ENCODE data around the gene PLCD1.

DNA sequence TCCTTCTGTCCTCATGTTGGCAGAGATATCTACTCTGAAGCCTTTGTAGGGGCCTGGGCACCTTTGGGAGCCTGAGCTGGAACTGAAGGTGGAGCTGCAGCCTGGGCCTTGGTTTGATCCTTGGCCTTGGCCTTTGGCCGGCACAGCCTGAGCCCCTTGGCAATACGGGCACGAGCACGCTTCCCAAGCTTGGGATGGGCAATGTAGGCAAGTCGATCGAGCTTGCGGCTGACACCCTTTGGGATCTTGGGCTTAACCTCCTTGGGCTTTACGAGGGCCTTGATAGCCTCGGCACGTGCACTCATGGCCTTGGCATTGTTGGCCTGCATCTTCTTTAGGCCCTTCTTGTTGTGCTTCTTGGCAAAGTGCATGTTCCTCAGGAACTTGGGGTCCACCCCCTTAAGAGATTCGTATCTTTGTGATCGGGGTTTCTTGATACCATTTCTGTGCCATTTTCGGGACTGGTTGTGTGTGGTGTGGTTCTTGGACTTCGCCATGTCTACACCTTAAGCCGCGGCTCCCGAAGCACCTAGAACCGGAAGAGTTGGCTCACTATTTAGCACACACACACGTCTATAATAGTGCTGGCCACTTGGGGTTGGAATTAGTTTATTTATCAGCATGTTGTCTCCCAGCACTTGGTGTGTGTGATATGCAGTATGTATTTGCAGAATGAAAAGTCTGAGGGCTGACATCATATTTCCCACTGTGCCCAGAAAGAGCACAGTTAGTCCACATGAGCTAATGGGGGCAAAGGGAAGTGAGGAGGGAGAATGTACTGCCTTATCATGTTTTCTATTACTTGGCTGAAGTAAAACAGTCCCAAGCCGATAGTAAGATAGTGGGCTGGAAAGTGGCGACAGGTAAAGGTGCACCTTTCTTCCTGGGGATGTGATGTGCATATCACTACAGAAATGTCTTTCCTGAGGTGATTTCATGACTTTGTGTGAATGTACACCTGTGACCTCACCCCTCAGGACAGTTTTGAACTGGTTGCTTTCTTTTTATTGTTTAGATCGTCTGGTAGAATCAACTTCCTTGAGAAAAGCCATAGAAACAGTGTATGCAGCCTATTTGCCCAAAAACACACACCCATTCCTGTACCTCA, 23.5 kb downstream of the MLH1 start:
- RRBS: no CpG with 5 or more reads among the region's 22 CpGs
CAGE:
- cytosol, long polyA plus RNA: no peak
- long polyA plus RNA: no peak
- nucleus, long polyA plus RNA: no peak

DNA sequence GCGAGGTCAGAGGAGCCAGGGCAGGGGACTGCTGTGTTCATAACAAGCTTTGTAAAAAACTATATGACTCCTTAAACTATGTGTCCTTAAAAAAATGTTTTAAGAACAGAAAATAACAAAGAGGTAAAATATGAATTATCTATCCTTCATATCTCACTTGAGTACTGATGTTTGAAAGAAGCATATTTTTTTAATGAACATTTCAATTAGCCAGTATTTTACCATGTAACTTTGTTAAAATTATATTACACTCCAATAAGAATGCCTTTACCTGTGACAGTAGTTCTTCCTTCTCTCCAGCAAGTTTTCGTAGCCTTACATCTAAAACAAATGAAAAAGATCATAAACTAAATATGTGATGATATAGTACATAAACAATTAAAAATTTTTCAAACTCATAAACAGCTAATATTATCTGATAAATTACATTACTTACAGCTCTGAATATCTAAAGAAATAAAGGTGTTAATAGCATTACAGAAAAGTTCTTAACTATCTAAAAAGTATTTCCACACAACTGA, 70.2 kb downstream of the MLH1 start:
- RRBS: no CpG with 5 or more reads among the region's 2 CpGs
CAGE:
- cytosol, long polyA plus RNA: no peak
- long polyA plus RNA: no peak
- nucleus, long polyA plus RNA: no peak

- RRBS: no CpG with 5 or more reads among the region's 1 CpG
CAGE:
- cytosol, long polyA plus RNA: no peak
- long polyA plus RNA: no peak
- nucleus, long polyA plus RNA: no peak
Observed at GRCh38 chr3:37127329-37127815, 47.0 kb downstream of the LRRFIP2 start.

- RRBS: no CpG with 5 or more reads among the region's 17 CpGs
CAGE:
- cytosol, long polyA plus RNA: no peak
- long polyA plus RNA: no peak
- nucleus, long polyA plus RNA: no peak
Observed at GRCh38 chr3:38004804-38005687, 14.5 kb downstream of the VILL start.

DNA sequence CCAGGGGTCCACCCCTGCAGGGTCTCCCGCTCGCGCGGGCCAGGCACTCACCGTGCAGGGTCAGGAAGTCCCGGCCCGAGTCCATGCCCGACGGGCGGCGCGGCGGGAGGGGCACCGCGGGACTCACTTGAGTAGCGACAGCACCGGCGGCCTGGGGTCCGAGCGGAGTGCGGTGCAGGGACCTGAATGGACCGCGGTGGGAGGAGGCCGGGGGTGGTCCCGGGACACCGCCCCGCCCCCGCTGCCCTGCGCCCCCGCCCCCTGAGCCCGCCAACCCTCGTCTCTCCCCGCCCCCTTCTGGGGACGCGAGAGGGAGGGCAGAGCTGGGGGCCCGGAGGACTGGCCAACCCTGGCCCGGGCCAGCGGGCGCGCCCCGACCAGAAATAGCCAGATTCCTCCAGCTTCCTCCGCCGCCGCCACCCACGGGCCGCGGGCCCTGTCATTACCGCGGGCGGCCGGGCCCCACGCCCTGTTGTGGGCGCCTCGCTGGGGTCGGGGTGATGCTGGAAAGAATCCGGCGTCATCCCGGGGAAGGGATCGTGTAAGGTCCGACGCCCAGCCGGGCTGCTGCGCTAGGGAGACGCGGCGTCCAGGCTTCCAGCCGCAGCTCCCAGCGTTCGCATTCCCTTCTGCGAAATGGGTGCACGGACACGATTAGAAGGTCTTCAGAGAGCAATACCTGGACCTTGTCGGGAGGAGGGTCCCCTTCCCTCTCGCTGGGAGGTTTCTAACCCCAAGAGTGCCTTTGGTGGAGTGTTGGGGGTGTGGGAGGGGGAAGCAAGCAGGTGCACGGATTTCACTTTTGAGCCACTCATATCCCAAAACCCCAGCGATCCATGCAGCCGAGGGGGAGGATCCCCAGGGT, at the start of gene PLCD1:
Gene PLCD1 (minus strand): TSS at position 188 of the 865 bp plus-strand sequence.
- RRBS: 1% methylated on average over 42 of the region's 77 CpGs
CAGE:
- cytosol, long polyA plus RNA: no peak
- long polyA plus RNA: no peak
- nucleus, long polyA plus RNA: no peak

GRCh38 chr3:38040500-38040866, 1.5 kb downstream of the DLEC1 start:
- RRBS: no CpG with 5 or more reads among the region's 4 CpGs
CAGE:
- cytosol, long polyA plus RNA: no peak
- long polyA plus RNA: no peak
- nucleus, long polyA plus RNA: no peak

GRCh38 chr3:38122775-38123467, 14.0 kb downstream of the ACAA1 start:
- RRBS: no CpG with 5 or more reads among the region's 10 CpGs
CAGE:
- cytosol, long polyA plus RNA: no peak
- long polyA plus RNA: no peak
- nucleus, long polyA plus RNA: start-site peak on the plus strand at chr3:38122827-38122913, 7 and 12 reads in 2 replicates

DNA sequence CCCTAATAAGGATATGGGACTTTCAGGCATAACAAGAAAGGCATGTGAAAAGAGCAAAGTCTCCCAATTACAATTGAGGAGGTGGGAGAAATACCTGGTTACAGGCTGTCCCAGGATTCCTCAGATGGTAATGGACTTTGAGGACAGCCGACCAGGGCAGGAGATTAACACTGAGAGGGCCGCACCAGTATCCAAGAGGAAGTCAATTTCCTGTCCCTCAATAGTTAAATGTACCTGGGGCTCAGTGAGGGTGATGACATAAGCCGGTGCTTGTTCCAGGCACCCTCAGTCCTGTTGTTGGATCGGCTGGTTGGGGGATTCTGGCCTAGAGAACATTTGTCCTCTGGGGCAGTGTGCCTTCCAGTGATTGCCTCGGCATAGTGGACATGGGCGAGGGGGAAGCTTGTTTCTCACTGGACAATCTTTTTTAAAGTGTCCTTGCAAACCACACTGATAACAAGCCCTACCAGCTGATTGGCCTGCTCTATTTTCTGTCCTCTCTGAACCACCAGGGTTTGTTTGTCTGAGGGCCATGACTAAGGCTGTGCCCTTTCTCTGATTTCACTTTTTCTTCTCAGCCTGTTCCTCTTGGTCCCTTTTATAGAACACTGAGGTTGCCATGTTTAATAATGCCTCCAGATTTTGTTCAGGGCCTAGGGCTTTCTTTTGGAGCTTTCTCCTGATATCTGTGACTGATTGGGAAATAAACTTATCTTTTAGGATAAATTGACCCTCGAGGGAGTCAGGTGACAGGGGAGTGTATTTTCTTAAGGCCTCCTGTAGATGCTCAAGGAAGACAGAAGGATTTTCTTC, 10.5 kb upstream of the ACVR2B start:
- RRBS: no CpG with 5 or more reads among the region's 7 CpGs
CAGE:
- cytosol, long polyA plus RNA: no peak
- long polyA plus RNA: no peak
- nucleus, long polyA plus RNA: no peak

- RRBS: 3% methylated on average over 13 of the region's 45 CpGs
CAGE:
- cytosol, long polyA plus RNA: no peak
- long polyA plus RNA: no peak
- nucleus, long polyA plus RNA: no peak
Observed at GRCh38 chr3:38455019-38455489, 1.4 kb downstream of the ACVR2B start.

DNA sequence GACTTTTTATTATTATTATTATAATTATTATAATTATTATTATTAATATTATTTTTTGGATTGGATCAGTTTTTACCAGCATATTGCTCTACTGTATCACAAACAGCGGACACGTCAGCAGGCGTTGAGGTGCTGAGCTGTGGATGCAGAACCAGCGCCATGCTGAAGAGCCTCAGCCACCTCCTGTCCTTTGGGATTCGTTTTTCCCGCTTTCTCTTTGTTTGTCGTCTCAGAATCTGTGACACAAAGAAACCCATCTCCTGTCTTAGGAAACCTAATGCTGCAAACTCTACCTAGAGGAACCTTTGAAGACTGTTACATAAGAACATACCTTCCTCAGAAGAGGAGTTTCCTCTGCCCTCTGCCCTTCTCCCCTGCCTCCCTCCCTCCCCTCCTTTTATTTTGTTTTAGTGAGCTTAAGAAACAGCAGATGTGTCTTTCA, 12.7 kb upstream of the EXOG start:
- RRBS: no CpG with 5 or more reads among the region's 7 CpGs
CAGE:
- cytosol, long polyA plus RNA: no peak
- long polyA plus RNA: no peak
- nucleus, long polyA plus RNA: no peak

GRCh38 chr3:38498139-38498737, 2.1 kb downstream of the EXOG start:
- RRBS: no CpG with 5 or more reads among the region's 8 CpGs
CAGE:
- cytosol, long polyA plus RNA: no peak
- long polyA plus RNA: no peak
- nucleus, long polyA plus RNA: no peak

DNA sequence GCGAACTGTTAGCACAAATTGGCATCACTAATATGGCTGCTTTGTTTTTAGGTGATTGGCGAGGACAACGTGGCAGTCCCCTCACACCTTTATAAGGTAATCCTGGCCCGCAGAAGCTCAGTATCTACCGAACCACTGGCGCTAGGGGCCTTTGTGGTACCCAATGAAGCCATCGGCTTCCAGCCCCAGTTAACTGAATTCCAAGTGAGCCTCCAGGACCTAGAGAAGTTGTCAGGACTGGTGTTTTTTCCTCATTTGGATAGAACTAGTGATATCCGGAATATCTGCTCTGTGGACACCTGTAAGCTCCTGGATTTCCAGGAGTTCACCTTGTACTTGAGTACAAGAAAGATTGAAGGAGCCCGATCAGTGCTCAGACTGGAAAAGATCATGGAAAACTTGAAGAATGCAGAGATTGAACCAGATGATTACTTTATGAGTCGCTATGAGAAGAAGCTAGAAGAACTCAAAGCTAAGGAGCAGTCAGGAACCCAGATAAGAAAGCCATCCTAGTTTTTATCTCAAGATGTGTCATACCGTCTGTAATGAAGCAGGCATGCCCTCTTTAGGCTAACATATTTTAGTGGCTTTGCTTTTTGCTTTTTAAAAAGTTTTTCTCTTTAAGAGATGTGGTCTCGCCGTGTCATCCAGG, 27.8 kb downstream of the EXOG start:
- RRBS: no CpG with 5 or more reads among the region's 13 CpGs
CAGE:
- cytosol, long polyA plus RNA: no peak
- long polyA plus RNA: no peak
- nucleus, long polyA plus RNA: no peak

DNA sequence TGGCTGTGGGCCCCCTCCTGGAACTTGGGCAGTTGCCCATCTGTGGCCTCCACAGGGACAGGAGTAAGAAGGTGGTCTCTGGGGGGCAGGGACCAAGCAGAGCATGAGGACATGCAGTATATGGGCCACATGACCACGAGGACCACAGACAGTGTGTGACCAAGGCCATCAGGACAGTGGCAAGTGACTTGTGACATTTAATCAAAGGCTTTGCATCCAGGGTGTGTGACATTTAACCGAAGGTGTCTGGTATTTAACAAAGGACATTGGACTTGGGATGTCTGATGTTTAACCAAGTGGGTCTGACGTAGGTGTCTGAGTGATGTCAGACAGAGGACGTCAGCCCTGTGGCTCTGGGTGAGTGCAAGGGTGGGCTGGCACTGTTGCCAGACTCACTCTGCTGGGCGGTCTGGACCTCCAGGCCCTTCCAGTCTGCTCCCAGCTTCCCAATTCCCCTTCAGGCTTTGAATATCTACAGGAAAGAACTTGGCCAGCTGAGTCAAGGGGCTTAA, 34.6 kb downstream of the SCN5A start:
- RRBS: no CpG with 5 or more reads among the region's 5 CpGs
CAGE:
- cytosol, long polyA plus RNA: no peak
- long polyA plus RNA: no peak
- nucleus, long polyA plus RNA: no peak

DNA sequence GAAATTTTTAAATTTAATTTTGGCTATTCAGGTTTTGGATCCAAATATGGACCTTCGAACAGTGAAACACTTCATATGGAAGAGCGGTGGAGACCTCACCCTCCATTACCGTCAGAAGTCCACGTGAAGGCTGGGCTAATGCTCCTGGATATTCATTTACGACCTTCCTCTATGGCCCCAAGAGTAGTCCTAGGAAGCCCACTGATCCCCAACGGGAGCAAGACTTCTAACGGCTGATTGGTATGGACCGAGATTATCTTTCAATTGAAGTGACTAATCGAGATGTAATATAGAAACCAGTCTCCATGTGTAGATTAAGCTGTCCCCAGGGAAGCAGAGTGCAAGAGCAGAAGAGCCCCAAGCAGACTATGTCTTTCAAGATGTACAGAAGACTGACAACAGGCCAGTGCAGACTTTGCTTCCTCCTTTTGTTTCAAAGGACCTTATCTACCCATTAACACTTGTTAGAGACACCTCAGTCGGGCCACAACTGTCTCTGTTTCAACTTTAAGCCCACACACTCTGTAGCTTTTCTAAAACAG, 12.7 kb downstream of the GORASP1 start:
- RRBS: no CpG with 5 or more reads among the region's 10 CpGs
CAGE:
- cytosol, long polyA plus RNA: no peak
- long polyA plus RNA: no peak
- nucleus, long polyA plus RNA: no peak

GRCh38 chr3:39100247-39100912, 7.0 kb downstream of the GORASP1 start:
- RRBS: no CpG with 5 or more reads among the region's 12 CpGs
CAGE:
- cytosol, long polyA plus RNA: no peak
- long polyA plus RNA: no peak
- nucleus, long polyA plus RNA: no peak

DNA sequence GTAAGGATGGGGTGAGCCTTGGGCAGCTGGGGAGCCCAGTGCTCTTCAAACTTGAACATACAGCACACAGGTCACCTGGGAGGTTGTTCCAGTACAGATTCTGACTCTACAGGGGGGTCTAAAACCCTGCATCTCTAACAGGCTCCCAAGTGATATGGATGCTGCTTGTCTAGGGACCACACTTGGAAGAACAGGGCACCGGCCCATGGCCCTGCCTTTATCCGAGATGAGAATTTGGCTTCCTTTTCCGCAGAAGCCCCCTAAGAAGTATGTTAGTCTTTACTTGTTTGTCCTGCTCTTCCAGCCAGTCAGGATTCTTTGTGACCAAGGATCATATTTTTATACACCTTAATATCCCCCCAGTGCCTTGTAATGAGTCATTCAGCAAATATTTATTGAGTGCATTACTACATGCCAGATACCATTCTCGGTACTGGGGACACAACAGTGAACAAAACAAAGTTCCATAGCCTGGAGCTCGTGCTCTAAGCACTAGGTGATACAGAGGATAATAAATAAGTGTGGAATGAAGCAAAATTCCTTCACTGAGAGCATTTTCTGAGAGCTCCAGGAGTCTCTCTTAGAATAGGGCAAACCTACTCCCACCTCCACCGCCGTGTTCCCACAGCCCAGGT, 18.3 kb downstream of the TTC21A start:
- RRBS: no CpG with 5 or more reads among the region's 7 CpGs
CAGE:
- cytosol, long polyA plus RNA: no peak
- long polyA plus RNA: no peak
- nucleus, long polyA plus RNA: no peak

GRCh38 chr3:39134595-39135003, 18.8 kb downstream of the CSRNP1 start:
- RRBS: no CpG with 5 or more reads among the region's 2 CpGs
CAGE:
- cytosol, long polyA plus RNA: no peak
- long polyA plus RNA: no peak
- nucleus, long polyA plus RNA: no peak

GRCh38 chr3:39146438-39147475, 6.6 kb downstream of the CSRNP1 start:
- RRBS: no CpG with 5 or more reads among the region's 19 CpGs
CAGE:
- cytosol, long polyA plus RNA: no peak
- long polyA plus RNA: no peak
- nucleus, long polyA plus RNA: no peak

DNA sequence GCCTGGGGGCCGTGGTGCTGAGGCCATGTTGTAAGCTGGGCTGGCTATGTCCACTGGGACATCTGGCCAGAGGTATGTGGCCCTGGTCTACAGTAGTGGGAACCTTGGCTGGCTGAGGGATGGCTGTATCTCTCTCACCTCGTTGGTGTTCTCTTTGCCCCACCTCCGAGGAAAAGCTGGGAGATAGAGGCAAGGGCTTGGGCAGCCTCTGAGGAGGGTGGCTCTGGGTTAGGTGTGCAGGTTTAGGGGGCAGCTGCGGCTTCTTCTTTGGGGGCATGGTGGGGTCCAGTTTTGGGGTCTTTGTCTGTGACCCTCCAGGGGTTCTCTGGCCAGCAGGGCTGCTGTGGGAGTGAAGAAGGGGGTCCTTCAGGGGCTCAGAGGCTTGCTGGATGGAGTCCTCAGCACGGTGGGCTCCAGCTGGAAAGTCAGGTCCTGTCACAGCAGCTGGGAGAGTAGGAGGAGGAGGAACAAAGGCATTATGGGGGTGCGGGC, 7.1 kb downstream of the XIRP1 start:
- RRBS: no CpG with 5 or more reads among the region's 6 CpGs
CAGE:
- cytosol, long polyA plus RNA: no peak
- long polyA plus RNA: no peak
- nucleus, long polyA plus RNA: no peak

- RRBS: no CpG with 5 or more reads among the region's 4 CpGs
CAGE:
- cytosol, long polyA plus RNA: no peak
- long polyA plus RNA: no peak
- nucleus, long polyA plus RNA: no peak
Observed at GRCh38 chr3:39189591-39189936, 2.8 kb downstream of the XIRP1 start.